HL-60 (cell line): ENCODE results near the genes GAPDHS, ATP4A, HAUS5, SYNE4 and CLIP3.

- RRBS, result 18% methylated on average over 28 of the region's 69 CpGs
These were observed 1.5 kb upstream of the USF2 start for GRCh38 chr19:35266943-35267938.

DNA sequence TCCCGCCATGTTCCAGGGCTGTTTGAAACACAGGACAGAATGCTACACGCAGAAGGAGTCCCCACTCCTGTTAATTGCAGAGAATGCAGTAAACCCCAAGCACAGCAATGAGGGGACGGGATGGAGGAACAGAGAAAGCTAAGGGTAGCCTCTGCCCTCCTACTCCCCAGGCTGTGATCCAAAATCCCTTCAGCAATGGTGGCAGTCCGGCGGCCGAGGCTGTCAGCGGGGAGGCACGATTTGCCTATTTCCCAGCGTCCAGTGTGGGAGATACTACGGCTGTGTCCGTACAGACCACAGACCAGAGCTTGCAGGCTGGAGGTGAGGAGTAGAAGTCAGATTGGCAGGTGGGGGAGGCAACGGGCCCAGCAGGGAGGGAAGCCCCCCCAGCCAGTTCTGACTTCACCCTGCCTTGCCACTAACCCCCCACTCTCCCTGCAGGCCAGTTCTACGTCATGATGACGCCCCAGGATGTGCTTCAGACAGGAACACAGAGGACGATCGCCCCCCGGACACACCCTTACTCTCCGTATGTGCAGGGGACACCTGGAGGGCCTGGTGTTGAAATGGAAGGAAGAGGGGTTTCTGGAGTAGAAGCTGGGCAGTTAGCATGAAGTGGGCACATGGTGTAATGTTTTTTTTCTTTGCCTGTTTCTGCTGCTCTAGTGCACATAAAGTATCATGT, 1.7 kb downstream of the USF2 start:
- RRBS, result no CpG with 5 or more reads among the region's 18 CpGs

DNA sequence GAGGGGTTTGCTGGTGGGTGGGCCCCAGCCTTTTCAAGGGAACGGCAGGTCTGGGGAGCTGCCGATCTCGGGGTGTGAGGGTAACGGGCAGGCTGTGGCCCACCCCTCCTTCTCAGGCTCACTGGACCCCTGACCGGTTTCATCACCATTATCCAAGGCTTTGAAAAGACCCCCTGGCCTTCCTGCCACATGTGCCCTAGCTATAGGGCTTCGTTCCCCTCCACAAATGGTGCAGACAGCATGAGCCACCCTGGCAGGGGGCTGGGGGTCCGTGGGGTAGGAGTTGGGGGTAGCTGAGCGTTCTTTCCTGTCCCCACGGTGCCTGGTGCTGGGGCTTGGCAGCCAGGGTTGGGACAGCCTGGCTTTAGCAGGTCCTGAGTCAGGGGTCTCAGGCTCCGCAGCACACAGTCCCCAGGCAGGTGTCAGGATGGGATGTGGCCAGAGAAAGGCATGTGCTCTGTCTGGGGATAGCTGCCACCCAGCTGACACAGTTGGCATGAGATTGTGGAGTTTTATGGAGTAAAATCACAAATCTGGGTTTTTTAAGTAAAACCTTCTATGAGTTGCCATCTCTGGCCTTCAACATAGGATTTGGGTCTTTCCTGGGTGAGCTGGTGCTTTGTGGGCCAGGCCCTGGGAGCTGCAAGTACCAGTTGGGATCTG, 4.7 kb upstream of the HAMP start:
- RRBS, result no CpG with 5 or more reads among the region's 10 CpGs

GRCh38 chr19:35495320-35495766, 5.1 kb upstream of the KRTDAP start:
- RRBS, result 4% methylated on average over 9 of the region's 21 CpGs

DNA sequence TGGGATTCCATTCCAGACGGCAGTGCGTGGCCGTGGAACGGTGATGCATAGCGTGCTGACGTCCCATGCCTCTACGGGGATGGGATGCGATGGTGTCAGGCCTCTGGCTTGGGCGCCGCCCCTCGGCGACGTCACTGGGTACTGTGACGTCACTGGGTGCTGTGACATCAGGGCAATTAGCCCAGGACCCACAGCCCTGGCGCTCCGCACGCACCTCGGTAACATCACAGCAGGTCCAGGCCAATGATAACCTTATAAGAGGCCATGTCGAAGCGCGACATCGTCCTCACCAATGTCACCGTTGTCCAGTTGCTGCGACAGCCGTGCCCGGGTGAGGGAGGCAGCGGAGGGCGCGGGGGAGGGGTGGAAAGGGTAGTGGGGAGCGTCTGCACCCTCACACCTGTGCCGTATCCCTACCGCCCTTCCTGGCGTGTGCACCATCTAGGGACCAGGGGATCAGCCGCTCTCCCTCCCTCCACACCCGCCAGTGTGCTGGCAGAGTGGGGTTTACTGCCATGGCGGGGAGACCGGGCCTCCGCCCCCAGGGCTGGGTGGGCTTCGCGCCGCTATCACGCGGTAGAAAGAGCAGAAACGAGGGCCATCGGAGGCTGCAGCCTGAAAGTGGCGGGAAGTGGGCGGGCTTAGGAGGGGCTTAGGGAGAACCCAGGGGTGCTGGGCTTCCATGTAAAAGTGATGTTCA, at the start of gene GAPDHS:
TSS of gene GAPDHS (plus strand) at position 193 of the 700 bp plus-strand sequence.
- RRBS, result no CpG with 5 or more reads among the region's 47 CpGs

- RRBS, result no CpG with 5 or more reads among the region's 9 CpGs
These were observed 3.5 kb downstream of the GAPDHS start for GRCh38 chr19:35536760-35537203.

DNA sequence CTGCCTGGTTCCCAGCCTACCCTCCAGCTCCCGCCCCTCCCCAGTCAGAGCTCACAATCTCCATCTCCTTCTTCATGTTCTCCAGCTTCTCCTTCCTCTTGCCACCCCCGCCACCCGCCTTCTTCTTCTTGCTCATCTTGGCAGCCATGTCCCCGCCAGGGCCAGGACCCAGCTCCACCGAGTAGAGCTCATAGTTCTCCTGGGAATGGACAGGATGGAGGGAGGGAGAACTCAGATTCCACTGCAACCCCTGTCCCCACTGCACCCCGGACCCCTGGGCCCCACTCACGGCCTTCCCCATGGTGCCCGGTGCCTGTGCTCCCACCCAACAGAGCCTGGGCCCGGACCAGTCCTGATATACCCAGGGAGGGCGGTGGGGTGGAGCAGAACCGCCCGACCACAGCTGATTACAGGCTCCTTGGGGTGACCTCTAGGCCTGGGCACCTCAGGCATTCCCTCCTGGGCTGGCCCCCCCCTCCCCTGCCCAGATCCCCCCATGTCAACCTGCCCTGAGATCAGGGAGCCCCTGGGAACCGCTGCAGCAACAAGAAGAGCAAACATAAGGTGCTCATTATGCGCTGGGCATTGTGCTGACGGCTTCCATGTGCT, at the start of gene ATP4A:
TSS of gene ATP4A (minus strand) at position 330 of the 609 bp plus-strand sequence.
- RRBS, result 20% methylated on average over 2 of the region's 15 CpGs

- RRBS, result no CpG with 5 or more reads among the region's 2 CpGs
These were observed 4.3 kb upstream of the HAUS5 start for GRCh38 chr19:35608277-35608593.

DNA sequence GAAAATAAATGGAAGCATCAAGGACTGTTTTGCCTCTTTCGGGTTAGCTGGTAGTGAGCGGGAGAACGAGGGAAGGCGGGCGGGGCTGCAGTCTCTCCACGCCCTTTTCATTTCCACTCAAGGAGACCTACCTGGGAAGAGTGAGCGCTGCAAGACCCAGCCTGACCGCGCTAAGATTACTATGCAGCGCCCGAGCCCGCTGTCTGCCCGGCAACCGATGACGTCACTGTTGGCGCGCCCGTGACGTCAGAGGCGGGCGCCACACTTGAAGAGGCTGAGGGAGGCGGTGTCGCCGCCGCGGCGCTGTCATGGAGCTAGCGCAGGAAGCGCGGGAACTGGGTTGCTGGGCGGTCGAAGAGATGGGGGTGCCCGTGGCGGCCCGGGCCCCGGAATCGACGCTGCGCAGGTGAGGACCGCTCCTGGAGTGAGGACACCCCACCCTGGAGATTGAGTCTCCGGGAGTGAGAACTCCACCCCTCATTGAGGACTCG, at the start of gene HAUS5:
TSS of gene HAUS5 (plus strand) at position 249 of the 491 bp plus-strand sequence.
- RRBS, result 4% methylated on average over 6 of the region's 42 CpGs

DNA sequence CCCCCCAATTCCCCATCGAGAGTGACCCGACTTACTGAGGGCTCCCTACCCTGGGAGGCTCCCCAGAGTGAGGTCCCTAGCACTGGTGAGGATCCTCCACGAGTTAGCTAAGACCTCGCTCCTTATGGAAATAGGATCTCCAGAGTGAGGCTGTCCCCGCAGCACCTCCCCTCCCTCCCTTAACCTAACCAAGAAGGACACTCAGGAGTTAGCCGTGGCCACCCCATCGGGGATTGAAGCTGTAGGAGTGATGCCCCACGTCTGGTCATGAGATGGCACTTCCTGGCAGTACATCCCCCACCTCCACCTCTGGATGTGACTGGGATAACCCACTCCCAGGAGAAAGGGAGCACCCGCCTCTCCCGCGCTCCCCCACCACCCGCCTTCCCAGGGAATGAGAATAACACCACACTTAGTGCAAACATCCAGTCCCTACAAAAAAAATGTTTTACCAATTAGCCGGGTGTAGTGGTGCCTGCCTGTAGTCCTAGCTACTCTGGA, 496 bp downstream of the HAUS5 start:
- RRBS, result no CpG with 5 or more reads among the region's 13 CpGs

DNA sequence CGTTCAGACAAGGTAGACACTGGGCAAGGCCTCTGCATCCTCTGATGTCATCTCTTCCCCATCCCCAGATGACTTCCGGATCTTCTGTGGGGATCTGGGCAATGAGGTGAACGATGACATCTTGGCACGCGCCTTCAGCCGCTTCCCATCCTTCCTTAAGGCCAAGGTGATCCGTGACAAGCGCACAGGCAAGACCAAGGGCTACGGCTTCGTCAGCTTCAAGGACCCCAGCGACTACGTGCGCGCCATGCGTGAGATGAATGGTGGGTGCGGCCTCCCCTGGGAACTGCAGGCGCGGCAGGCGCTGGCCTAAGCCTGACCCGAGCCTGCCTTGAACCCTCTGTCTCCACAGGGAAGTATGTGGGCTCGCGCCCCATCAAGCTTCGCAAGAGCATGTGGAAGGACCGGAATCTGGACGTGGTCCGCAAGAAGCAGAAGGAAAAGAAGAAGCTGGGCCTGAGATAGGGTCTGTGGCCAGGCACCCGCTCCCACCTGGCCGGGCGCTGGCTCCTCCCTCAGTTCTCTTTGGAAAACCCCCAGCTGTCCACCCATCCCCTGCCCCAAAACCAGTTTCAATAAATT, 4.4 kb upstream of the ETV2 start:
- RRBS, result 100% methylated on average over 3 of the region's 29 CpGs

DNA sequence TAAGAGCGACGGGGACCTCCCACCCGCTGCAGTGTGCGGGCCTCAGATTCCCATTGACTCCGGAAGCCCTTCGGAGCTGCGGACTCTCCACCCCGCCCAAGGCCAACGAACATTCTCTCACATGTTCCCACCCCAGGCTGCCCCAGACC, 339 bp downstream of the HSPB6 start:
- RRBS, result no CpG with 5 or more reads among the region's 9 CpGs

- RRBS, result no CpG with 5 or more reads among the region's 8 CpGs
These were observed 1.1 kb downstream of the PRODH2 start for GRCh38 chr19:35811469-35812056.

GRCh38 chr19:35854642-35855226, 2.0 kb upstream of the KIRREL2 start:
- RRBS, result no CpG with 5 or more reads among the region's 11 CpGs

- RRBS, result 3% methylated on average over 13 of the region's 50 CpGs
These were observed 1.9 kb upstream of the HCST start for GRCh38 chr19:35900291-35900965.

- RRBS, result 4% methylated on average over 20 of the region's 57 CpGs
These were observed 4.7 kb upstream of the LRFN3 start for GRCh38 chr19:35931135-35932283.

GRCh38 chr19:36008206-36009067, at the start of gene SYNE4:
Gene SYNE4, minus strand, starts transcription at chr19:36008813.
- RRBS, result 79% methylated on average over 9 of the region's 24 CpGs

GRCh38 chr19:36032088-36033190, at the start of gene CLIP3:
Gene CLIP3, minus strand, starts transcription at chr19:36032873.
- RRBS, result 82% methylated on average over 25 of the region's 61 CpGs

DNA sequence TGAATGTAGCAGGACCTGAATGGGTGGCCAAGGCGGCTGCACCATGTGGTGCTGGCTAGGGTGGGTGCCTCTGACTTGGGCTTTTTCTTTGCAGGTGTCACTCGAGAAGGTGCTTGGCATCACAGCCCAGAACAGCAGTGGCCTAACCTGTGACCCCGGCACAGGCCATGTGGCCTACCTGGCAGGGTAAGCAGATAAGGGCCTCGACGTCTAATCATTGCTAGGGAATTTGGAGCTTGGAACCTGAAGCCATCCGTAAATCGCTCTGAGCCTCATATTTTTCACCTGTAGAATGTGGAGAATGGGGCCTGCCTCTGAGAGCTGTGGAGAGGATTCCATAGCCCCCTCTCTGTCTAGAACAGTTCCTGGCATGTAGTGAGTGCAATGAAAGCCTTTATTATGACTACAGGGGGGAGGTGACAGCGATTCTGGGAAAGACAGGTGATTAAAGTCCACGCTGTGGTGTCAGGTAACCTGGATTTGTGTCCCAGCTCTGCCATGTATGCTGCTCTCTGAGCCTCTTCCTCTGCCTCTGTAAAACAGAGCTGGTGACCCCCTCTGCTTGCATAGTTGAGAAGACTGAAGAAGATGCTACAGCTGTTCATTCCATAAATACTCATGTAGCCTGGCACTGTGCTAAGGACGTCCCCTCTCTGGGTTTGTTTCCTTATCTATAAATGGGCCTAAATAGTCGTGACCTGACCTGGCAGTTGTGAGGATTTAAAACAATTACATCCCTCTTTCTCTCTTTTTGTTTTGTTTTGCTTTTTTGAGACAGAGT, 4.2 kb downstream of the WDR62 start:
- RRBS, result no CpG with 5 or more reads among the region's 11 CpGs

GRCh38 chr19:36101507-36102360, 9.2 kb upstream of the OVOL3 start:
- RRBS, result no CpG with 5 or more reads among the region's 28 CpGs